OCI-LY7 (cell line): ENCODE measurements around the genes SAPCD2, LRRC26, RNF224, FAM166A and NELFB.

DNA sequence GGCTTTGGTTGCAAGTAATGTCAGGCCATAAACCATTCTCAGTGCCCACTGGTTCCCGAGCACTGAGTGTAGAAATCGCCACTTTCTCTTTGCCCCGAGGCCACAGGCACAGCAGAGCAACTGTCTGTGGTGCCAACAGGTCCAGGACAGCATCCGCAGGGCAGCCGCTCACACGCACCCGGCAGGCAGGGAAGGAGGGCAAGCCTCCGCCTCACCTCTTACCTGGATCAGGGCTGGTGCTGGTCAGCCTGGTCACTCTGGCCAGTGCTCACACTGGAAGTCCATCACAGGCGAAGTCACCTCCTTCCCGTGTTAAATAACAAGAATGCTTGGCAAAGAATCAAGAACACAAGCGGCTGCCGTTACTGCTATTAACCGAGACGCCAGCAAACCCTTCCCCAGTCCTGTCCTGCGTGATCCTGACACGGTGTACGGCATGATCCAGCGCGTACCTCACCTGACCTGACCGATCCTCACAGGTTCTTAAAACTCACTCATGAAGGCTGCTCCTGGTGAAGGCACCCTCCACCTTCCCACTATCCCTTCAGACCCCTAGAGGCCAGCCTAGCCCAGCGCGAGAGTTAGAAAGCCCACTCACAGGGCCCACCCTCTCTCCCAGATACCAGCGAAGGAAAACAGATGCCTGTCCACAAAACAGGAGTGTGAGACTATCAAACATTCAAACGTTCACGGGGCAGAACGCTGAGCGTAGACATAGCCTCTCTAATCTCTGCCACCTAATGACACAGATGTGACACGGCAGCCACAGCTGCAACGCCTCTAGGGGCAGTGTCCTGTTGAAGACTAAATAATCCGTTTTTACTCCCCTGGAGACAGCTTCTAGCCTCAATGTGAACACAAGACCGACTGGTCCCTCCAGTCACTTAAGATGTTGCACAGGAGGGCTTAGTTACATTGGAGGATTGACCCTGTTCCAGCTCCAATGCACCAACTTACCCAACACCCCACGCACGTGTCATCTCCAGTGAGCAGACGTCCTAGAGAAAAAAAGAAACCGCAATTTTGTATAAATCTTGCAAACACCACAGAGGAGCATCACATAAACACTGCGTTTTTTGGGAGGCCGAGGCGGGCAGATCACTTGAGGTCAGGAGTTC lies 14.1 kb downstream of the DIPK1B start:
- PRO-cap: bidirectional peak, plus-strand start at position 849 of the sequence, minus-strand start at position 626 of the sequence
- RAMPAGE, long total RNA: no peak

DNA sequence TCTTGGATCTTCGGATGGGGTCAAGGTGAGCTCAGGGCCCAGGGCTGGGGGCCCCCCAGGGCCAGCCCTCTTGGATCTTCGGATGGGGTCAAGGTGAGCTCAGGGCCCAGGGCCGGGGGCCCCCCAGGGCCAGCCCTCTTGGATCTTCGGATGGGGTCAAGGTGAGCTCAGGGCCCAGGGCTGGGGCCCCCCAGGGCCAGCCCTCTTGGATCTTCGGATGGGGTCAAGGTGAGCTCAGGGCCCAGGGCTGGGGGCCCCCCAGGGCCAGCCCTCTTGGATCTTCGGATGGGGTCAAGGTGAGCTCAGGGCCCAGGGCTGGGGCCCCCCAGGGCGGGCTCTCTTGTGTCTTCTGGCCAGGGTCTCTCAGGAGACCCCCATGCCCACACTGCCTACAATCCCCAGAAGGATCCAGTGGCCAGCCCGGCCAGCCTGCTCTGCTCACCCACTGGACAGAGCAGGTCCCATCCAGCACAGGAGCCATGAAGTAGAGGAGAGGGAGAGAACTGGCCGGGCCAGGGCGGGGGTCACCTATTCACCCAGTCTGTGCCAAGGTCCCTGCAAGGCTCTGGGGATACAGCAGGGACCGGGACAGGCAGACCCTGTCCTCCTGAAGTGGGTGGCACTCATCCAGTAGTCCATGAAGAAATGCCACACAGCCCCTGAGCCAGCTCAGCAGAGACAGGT lies 4.6 kb upstream of the RABL6 start:
- PRO-cap: no peak
- RAMPAGE, long total RNA: no peak

GRCh38 chr9:136805936-136806963 lies 1.5 kb upstream of the RABL6 start:
- PRO-cap: no peak
- RAMPAGE, long total RNA: no peak

GRCh38 chr9:136821050-136822315 lies 13.7 kb downstream of the RABL6 start:
- PRO-cap: no peak
- RAMPAGE, long total RNA: no peak

DNA sequence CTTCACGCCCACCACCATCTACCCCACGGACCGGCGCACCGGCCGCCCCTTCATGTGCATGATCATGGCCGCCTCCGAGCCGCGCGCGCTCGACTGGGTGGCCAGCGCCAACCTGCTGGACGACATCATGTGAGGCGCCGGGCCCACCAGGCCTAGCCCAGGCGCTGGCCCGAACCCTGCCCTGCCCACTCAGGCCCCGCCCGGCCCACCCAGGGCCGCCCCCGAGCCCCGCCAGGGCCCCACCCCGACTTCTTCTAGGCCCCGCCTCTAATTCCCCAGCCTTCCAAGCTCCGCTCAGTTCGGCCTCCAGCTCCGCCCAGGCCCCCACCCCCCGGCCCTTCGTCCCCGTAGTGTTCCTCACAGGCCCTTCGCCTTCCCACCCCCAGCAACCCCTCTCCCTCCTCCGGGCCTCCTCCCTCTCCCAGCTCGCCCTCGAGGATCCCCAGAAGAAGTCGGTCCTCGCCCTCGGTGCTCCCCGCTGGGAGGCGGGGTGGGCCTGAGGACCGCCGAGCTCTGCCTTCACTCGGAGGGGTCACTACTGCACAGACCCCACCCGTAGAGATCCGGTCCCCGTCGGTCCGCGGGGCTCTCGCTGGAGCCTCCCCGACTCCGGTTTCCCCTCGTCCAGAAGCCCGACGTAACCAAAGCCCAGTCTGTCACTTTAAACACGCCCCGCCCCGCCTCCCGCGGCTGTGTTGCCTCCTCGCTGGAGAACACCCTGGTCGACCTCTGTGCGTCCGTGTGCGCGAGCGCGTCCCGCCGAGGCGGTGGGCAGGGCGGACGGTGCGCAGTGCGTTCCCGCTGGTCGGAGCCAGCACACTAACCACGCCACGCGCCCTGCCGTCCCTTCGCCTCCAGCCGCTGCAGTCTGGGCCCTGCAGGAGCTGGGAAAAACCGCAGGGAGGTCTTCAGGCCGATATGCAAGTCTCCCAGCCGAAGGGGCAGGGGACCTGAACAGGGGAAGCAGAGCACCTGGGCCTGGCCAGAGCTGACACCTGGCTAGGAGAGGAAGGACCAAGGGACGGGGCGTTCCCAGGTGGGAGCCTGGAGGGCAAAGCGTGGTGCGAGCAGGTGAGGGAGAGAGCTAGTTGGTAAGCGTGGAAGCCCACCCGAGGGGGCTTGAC lies 1.6 kb upstream of the PHPT1 start:
- PRO-cap: bidirectional peak, plus-strand start at position 754 of the sequence, minus-strand start at position 652 of the sequence
- RAMPAGE, long total RNA: no peak

GRCh38 chr9:136950319-136951103 lies 1.6 kb upstream of the LCN12 start:
- PRO-cap: no peak
- RAMPAGE, long total RNA: no peak

GRCh38 chr9:137057015-137057464 lies 3.2 kb upstream of the ENTPD2 start:
- PRO-cap: no peak
- RAMPAGE, long total RNA: no peak

DNA sequence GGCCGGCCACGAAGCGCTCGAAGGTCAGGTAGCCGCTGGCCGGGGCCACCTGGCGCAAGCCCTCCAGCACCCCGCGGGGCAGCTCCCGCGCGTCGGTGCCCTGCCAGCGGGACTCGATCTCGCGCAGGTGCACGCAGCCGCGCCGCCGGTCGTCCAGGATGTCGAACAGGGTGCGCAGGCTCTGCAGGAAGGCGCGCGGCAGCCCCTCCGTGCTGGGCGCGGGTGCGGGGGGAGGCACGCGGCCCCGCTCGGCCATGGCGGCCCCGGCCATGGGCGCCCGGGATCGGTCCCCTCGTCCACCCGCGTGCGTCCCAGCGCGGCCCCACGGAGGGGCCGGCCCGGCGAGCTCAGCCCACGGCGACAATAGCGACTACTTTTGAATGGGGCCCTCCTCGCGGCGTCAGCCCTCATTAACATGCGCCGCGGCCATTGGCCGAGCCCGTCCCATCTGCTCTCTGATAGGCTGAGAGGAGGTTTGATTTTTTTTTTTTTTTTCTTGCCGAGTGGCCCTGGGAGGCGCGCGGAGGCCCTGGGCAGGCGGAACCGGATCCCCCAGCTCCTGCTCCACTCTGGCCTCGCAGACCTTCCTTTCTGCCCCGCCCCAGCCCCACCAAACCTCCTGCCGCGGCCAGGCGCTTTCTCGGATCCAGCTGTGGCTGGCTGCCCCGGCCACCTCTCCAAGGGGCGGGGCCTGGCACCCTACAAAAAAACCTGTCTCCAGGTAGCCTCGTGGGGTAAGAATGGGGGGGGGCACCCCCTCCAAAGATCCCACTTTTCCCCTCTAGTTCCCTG lies at the start of gene SAPCD2:
TSS of gene SAPCD2 (minus strand) at position 368 of the 792 bp plus-strand sequence.
- PRO-cap: bidirectional peak, plus-strand start at position 145 of the sequence, minus-strand start at position 160 of the sequence; bidirectional peak, plus-strand start at position 514 of the sequence, minus-strand start at position 365 of the sequence
- RAMPAGE, long total RNA: no peak

GRCh38 chr9:137121836-137122518 lies 7.4 kb upstream of the DPP7 start:
- PRO-cap: unidirectional peak, plus-strand start at chr9:137122087
- RAMPAGE, long total RNA: no peak

GRCh38 chr9:137129602-137130089 lies 9.3 kb upstream of the GRIN1 start:
- PRO-cap: bidirectional peak, plus-strand start at chr9:137129864, minus-strand start at chr9:137129738
- RAMPAGE, long total RNA: no peak

DNA sequence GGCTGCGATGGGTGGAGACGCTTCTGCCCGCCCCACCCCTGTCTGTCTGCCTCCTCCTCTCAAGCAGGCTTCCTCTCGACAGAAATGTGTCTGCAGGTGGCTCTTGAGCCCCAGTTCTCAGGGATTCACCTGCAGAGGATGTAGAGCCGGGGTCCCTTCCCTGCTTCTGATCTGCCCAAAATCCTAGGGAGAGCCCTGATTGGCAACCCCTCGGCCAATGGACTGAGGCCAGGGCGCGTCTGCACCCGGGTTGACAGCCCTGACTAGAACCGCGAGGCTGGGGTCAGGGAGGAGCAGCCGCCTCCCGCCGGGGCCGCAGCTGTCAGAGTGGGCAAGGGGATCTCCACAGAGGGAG lies 2.5 kb upstream of the GRIN1 start:
- PRO-cap: no peak
- RAMPAGE, long total RNA: no peak

DNA sequence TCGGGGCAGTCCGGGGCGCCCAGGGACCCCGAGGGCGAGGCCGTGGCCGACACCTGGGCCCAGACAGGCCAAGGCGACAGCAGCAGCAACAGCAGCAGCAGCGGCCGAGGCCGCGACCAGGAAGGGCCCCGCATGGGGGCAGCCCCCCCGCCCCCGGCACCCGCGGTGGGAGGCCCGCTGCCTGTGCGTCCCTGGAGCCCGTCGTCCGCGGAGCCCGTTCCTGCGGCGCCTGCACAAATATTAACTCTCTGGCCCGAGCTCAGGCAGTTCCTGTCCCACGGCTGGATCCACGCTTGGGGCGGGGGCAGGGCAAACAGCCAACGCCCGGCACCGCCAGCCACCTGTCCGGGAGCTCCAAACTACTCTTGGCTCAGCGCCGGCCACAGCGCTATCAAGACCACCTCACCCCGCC lies at the start of gene LRRC26:
TSS of gene LRRC26 (minus strand) at position 242 of the 412 bp plus-strand sequence.
- PRO-cap: no peak
- RAMPAGE, long total RNA: no peak

GRCh38 chr9:137190138-137190511 lies 1.6 kb downstream of the SSNA1 start:
- PRO-cap: no peak
- RAMPAGE, long total RNA: no peak

- PRO-cap: no peak
- RAMPAGE, long total RNA: no peak
Observed at GRCh38 chr9:137218654-137219273, 1.5 kb downstream of the ENSG00000284976 start.

- PRO-cap: bidirectional peak, plus-strand start at chr9:137223750, minus-strand start at chr9:137223372
- RAMPAGE, long total RNA: no peak
Observed at GRCh38 chr9:137223243-137224351, 1.4 kb upstream of the CYSRT1 start.

DNA sequence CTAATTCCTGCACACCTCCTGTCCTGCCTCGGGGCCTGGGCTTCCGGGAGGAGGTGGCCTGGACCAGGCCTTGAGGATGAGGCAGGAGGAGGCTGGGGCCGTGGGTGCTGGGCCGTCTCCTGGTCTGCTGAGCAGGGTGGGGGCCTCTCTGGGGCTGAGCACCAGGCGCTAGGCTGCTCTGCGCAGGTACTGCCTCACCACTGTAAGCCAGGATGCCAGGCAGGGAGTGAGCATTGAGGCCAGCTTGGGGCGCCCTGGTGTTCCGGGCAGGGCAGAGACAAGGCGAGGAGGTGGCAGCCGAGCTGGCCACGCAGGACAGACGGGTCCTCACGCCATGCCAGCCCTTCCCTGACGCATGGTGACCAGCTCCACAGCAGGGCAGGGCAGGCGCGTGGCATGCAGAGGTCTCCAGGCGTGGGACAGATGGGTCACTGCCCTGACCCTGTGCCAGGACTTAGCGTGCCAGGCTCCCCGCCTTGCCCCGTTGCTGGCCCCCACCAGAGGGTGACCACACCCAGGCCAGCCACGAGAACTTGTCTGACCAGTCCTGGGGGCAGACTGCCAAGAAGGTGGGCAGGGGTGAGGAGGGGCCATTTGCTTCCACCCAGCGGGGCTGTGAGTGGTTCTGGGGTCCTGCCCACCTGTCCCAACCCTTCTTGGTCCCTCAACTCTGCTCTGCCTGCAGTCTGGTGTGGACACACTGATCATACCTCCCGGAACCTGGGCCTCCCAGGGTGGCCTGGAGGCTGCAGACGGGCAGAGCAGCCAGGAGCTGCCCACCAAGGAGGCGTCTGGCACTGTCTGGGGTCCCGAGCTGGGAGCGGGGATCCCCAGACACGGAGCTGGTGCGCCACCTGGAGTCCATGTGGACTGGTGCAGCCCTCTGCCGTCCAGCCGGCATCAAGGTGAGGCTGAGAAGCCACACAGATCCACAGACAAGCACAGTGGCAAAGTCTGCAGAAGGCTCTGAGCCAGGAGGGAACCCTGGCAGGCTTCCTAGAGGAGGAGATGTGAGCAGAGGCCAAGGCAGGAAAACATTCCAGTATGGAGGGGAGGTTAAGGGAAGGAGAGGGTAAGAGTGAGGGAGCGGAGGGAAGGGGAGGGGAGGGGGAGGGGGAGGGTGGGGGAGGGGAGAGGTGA lies at the start of gene RNF224:
TSS of gene RNF224 (plus strand) at position 667 of the 1,140 bp plus-strand sequence.
- PRO-cap: no peak
- RAMPAGE, long total RNA: no peak

DNA sequence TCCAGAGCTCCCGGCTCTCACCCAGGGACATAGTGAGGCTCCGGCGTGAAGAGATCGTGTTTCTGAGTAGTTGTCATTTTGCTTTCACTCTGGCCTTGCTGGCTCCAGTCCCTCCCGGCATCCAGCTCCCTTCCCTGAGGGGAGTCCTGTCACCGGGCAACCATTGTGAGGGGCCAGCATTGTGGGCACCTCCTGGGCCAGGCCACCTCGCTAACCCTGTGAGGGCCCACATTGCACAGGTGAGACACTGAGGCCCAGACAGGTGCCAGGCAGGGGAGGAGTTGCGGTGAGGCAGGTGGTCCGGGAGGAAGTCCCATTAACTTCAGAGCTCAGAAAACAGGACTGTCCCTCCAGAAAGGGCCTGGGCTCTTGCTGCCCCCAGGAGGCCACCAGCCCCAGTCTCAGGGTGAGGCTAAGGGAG lies at the start of gene FAM166A:
TSS of gene FAM166A (minus strand) at position 113 of the 421 bp plus-strand sequence.
- PRO-cap: no peak
- RAMPAGE, long total RNA: no peak

GRCh38 chr9:137253891-137254480 lies 1.1 kb upstream of the NELFB start:
- PRO-cap: no peak
- RAMPAGE, long total RNA: no peak

DNA sequence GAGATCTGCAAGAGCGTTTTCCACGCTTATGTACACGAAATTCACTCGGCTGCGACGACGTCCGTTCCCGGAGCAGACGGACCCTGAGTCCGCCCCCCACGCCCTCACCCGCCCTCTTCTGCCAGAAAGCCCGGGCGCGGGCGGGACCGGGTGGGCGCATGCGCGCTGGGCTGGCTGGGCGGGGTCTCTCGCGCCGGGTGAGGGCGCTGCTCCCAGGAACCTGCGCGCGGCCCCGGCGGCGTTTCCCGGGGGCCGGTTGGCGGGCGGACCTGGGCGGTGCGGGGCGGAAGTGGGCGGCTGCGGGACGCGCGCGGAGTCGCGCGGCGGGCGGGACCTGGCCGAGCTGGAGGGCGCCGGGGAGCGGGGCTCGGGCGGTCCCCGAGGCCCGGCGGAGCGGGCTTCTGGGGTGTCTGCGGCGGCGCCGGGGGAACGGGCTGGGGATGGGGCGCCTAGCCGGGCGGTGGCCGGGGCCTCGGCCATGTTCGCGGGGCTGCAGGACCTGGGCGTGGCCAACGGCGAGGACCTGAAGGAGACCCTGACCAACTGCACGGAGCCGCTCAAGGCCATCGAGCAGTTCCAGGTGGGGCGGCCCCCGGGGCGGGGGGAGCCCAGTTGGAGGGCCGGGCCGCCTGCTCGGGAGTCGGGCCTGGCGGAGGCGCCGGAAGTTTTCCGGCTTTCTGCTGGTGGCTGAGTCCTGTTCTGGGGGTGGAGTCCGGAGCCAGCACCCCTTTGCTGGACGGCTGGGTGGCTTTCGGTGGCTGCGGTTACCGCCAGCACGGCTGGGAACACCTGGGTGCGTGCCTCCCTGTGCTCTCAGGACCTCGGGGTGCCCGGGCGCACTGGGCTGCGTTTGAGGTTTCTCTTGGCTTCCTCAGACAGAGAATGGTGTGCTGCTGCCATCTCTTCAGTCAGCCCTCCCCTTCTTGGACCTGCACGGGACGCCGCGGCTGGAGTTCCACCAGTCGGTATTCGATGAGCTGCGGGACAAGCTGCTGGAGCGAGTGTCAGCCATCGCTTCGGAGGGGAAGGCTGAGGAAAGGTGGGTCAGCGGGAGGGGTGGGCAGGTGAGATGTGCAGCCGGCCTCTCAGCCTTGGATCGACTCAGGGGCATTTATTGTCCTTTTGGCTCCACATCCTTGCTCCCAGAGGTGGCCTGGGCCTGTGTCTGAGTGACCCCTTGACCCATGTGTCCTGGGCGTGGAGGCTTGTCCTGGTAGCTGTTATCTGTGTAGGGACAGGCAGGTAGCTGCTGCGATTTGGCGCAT lies at the start of gene NELFB:
TSS of gene NELFB (plus strand) at position 296 of the 1,265 bp plus-strand sequence.
- PRO-cap: bidirectional peak, plus-strand start at position 296 of the sequence, minus-strand start at position 91 of the sequence; unidirectional peak, plus-strand start at position 591 of the sequence; bidirectional peak, plus-strand start at position 655 of the sequence, minus-strand start at position 679 of the sequence
- RAMPAGE, long total RNA: no peak

DNA sequence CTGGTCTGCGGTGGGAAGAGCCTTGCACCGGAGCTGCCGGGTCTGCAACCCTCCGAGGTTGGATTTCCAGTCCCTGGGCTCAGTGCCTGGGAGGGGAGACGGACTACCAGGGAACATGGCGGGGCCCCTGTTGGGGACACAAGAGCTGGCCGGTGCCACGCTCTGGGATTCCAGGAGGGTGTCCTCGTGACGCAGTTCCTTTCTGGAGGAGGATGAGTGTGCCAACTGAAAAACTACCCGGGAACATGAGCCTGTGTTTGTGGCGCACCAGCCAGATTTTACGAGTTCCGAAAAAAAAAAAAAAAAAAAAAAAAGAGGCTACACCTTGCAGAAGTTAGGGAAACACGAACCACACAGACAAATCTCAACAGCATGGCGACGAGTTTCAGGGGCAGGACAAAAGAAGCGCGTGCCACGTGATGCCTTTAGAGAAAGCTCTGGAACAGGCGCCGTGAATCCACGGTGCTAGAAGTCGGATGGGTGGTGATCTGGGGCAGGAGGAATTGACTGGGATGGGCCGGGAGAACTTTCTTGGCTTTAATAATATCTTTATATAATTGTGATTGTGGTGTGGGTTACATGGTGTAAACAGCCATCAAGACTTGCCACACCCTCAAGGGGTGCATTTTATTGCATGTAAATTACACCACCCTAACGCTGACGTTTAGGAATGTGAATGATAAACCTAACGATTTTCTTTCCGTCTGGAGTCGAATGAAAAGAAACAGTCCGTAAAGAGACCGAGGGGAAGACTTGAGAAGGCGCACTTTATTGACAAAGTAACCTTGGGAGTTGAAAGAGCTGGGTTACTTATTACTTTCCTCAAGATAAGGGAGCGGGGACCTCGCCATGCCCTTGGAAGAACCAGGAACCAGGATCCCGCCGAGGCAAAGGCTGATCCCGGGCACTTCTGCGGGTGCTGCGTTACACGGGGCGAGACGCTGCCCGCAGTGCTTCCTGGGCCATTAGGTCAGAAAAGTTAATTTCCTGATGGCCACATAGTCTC lies 8.6 kb downstream of the NRARP start:
- PRO-cap: no peak
- RAMPAGE, long total RNA: no peak